Transverse colon (tissue), 4 donors: Measurements from ENCODE around the genes TMEM238, U2AF2, ZNF471 and ZNF470.

- PRO-cap, result no peak
- RAMPAGE, long total RNA, 4 experiments, result no peak in any of the 4 experiments
Observed at GRCh38 chr19:55257080-55257771, 1.6 kb downstream of the PPP6R1 start.

- PRO-cap, result no peak
- RAMPAGE, long total RNA, 4 experiments, result no peak in any of the 4 experiments
Observed at GRCh38 chr19:55340019-55340264, 266 bp downstream of the KMT5C start.

- PRO-cap, result unidirectional peak, minus-strand start at chr19:55340992; bidirectional peak, plus-strand start at chr19:55341355, minus-strand start at chr19:55341319
- RAMPAGE, long total RNA, 4 experiments, result no peak in any of the 4 experiments
Observed at GRCh38 chr19:55340569-55341666, 1.2 kb downstream of the KMT5C start.

GRCh38 chr19:55369927-55370347 is 326 bp downstream of the IL11 start:
- PRO-cap, result no peak
- RAMPAGE, long total RNA, 4 experiments, result no peak in any of the 4 experiments

DNA sequence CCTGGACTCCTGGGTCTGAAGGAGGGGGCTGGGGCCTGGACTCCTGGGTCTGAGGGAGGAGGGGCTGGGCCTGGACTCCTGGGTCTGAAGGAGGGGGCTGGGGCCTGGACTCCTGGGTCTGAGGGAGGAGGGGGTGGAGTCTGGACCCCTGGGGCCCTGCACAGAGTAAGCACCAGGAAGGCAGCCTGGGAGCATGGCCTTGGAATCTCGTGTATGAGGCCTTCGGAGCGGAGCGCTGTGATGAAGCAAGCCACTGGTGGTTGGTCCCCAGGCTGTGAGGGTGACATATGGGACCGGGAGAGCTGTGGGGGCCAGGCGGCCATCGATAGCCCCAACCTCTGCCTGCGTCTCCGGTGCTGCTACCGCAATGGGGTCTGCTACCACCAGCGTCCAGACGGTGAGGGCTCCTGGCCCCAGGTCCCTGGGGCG is 710 bp downstream of the TMEM190 start:
- PRO-cap, result no peak
- RAMPAGE, long total RNA, 4 experiments, result no peak in any of the 4 experiments

- PRO-cap, result bidirectional peak, plus-strand start at chr19:55383893, minus-strand start at chr19:55383803; bidirectional peak, plus-strand start at chr19:55384371, minus-strand start at chr19:55384279
- RAMPAGE, long total RNA, 4 experiments, result start-site peak on the minus strand in 2 of 4 experiments, at chr19:55383441-55383777 at its widest, 6 reads per replicate
Observed at GRCh38 chr19:55383380-55384505, at the start of gene TMEM238. TSS of gene TMEM238 (minus strand) at chr19:55384292.

- PRO-cap, result no peak
- RAMPAGE, long total RNA, 4 experiments, result no peak in any of the 4 experiments
Observed at GRCh38 chr19:55441753-55442302, 1.3 kb downstream of the SHISA7 start.

GRCh38 chr19:55461903-55462171 is 395 bp upstream of the ISOC2 start:
- PRO-cap, result bidirectional peak, plus-strand start at chr19:55462012, minus-strand start at chr19:55461582
- RAMPAGE, long total RNA, 4 experiments, result no peak in any of the 4 experiments

- PRO-cap, result bidirectional peak, plus-strand start at chr19:55494555, minus-strand start at chr19:55494490
- RAMPAGE, long total RNA, 4 experiments, result no peak in any of the 4 experiments
Observed at GRCh38 chr19:55494356-55494811, 6.1 kb downstream of the SSC5D start.

GRCh38 chr19:55503184-55503540 is 14.9 kb downstream of the SSC5D start:
- PRO-cap, result no peak
- RAMPAGE, long total RNA, 4 experiments, result no peak in any of the 4 experiments

GRCh38 chr19:55577490-55578159 is 3.0 kb downstream of the ZNF579 start:
- PRO-cap, result no peak
- RAMPAGE, long total RNA, 4 experiments, result no peak in any of the 4 experiments

DNA sequence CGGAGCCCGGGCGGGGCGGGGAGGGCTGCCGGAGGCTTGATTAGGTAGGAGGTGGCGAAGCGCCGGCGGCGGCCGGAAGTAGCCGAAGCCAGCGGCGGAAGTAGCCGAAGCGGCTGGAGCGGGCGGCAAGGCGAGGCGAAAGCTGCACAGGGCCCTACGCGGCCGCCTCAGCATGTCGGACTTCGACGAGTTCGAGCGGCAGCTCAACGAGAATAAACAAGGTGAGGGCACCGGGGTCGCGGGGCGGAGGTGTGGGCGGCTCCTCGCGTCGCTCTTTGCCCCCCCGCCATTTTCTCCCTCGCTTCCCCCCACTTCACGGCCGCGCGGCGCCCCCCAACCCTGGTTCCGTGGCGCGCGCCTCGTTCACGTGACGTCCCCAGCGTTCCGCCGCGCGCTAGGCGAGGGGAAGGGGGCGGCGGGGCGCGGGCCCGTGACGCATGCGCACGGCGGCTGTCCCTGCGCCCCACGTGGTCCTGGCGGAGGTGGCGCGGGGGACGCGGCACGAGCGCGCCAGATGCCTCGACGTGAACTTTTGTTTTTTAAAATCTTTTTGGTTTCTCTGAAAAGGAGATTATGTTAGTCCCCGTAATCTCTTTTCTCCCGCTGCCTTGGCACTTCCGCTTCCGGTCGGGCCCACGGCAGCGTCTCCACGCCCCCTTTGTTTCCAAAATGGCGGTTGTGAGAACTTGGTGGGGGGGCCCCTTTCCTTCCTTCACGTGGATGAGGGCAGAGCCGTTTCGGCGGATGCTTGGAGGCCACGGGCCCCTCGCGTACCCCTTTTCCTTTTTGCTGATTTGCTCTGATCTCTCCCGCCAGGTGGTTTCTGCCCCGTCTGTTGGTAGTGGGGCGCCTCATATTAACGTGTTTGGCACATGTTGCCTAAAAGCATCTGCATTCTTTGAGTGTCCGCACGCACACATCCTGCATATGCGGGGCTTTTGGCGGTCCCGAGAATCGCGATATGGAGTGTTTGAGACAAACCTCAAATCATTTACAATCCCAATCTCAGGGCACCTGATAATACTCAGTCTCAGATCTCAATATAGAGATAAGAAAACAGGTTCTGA is at the start of gene U2AF2:
TSS of gene U2AF2 (plus strand) at position 103 of the 1,067 bp plus-strand sequence.
- PRO-cap, result bidirectional peak, plus-strand start at position 107 of the sequence, minus-strand start outside the sequence; bidirectional peak, plus-strand start at position 471 of the sequence, minus-strand start at position 396 of the sequence; bidirectional peak, plus-strand start at position 681 of the sequence, minus-strand start at position 605 of the sequence
- RAMPAGE, long total RNA, 4 experiments, result start-site peak on the plus strand in 4 of 4 experiments, centred at positions 75 to 97 of the sequence, 416 to 1,365 reads per replicate

DNA sequence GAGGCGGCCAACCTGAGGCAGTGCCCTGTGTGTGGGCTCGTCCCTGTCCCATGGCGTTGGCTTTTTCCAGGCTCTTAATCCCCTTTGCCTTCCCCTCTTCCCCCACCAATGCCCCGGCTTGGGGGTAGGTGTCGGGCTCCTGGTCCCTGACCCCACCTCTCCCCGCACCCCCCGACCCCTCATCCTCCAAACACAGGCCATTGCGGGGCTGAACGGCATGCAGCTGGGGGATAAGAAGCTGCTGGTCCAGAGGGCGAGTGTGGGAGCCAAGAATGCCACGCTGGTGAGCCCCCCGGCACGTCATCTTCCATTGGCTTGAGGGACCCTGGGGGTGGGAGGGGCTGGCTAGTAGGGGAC is 6.2 kb upstream of the EPN1 start:
- PRO-cap, result no peak
- RAMPAGE, long total RNA, 4 experiments, result start-site peak on the plus strand in 1 of 4 experiments, centred at position 208 of the sequence, 72 reads per replicate

- PRO-cap, result no peak
- RAMPAGE, long total RNA, 4 experiments, result start-site peak on the plus strand in 2 of 4 experiments, at chr19:55670421-55671033 at its widest, 5 to 9 reads per replicate
Observed at GRCh38 chr19:55670298-55670978, 4.6 kb upstream of the EPN1 start.

DNA sequence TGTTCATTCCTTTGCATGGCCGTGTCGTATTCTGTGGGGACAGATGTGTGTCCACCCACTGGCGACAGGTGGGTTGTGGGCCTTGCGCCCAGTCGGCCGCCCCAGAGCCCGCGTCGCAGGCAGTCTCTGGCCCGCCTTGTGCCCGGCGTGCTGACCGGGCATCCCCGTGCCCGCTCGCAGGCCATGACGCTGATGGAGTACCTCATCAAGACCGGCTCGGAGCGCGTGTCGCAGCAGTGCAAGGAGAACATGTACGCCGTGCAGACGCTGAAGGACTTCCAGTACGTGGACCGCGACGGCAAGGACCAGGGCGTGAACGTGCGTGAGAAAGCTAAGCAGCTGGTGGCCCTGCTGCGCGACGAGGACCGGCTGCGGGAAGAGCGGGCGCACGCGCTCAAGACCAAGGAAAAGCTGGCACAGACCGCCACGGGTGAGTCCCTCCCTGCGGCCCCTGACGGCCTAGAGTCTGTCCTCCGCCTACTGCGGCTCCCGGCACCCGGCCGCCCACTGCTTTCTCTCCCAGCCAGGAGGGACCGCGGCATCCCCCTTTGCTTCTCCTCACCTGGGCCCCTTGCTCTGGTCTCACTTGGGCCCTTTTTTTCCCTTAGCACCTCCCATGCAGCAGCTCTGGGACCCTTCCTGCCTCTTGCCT is 10.3 kb downstream of the EPN1 start:
- PRO-cap, result no peak
- RAMPAGE, long total RNA, 4 experiments, result start-site peak on the plus strand in 2 of 4 experiments, centred at positions 305 to 400 of the sequence, 16 to 24 reads per replicate

DNA sequence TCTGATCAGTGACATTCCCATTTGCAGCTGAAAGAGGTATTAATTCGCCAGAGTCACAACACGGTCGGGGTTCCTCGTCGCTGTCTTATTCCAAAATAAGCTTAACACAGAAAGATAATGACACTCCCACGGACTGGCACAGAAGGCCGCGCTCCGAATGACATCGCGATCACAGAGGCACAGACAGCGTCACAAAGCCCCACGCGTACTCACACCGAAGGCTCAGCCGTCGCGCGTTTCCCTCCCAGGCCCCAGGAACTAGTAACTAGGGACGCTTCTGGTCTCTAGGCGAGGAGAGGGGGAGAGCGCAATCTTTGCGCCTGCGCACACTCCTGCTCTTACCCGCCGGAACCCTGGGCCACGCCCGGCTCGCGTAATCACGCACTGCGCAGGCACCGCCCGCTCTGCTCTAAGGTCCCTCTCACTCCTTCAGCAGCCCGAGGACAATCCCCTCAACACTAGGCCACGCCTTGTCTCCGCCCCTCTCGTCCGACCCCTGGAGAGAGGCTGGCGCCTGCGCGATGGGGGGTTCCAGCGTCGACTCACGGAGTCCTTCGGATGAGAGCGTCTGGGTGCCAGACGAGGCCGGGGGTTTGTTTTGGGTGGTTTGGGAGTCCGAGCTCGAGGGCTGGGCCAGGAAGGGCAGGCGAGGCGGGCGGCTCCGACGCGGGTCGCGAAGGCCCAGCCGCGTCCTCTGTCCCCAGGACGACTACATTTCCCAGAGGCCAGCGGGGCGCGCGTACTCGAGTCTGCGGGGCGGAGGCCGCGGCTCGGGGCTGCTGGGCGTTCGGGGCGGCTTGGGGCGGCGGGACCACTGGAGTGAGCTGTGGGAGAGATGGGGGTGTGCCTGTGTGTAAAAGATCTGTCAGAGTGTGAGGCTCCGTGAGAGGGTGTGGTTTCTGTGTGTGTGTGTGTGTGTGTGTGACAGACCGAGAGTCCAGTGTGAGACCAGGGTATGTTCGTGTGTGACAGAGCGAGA is at the start of gene ZNF471:
TSS of gene ZNF471 (plus strand) at position 526 of the 979 bp plus-strand sequence.
- PRO-cap, result bidirectional peak, plus-strand start at position 391 of the sequence, minus-strand start at position 260 of the sequence; bidirectional peak, plus-strand start at position 746 of the sequence, minus-strand start at position 696 of the sequence
- RAMPAGE, long total RNA, 4 experiments, result start-site peak on the plus strand in 2 of 4 experiments, centred at positions 502 to 749 of the sequence, 6 to 17 reads per replicate

DNA sequence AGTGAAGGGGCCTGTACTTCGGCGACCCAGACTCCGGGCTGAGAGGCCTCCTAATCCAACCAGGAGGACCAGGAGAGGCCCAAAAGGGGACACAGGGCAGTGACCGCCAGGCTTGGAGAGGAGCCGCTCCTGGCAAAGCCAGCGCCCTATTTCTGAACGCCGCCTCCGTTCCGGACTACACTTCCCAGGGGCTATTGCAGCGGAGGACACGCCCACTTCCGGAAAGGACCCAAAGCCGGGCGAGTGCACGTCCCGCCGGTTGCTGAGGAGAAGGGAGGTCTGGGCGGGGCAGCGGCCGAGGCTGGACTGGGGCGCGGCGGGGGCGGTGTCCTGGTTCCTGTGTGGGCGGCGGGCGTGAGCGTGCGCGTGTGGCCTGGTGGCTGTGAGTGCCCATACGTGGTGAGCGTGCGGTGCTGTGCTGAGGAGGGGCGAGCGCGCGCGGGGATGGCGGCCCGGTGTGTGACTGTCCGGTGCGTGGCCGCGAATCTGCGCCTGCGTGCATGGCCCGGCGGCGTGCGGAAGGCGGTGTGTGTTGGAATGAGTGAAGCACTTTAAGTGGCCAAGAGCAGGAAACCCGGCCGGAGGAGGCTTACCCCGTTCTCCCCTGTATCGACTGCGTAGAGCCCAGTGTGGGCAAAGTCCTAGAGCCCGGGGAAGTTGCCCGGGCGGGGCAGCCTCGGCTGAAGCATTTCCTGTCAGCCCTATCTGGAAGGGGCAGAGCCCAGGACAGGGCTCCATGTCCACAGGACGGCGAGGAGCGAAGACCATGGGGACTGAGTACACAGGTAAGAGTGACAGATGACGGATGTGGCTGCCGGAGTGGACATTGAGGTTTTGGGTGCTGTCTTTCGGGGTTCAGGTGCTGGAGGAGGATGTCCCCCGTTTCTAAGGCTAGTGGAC is at the start of gene ZNF470:
TSS of gene ZNF470 (plus strand) at position 215 of the 900 bp plus-strand sequence.
- PRO-cap, result bidirectional peak, plus-strand start at position 369 of the sequence, minus-strand start at position 170 of the sequence; bidirectional peak, plus-strand start at position 704 of the sequence, minus-strand start at position 611 of the sequence
- RAMPAGE, long total RNA, 4 experiments, result start-site peak on the plus strand in 3 of 4 experiments, centred at positions 238 to 347 of the sequence, 5 to 46 reads per replicate; start-site peak on the minus strand in 2 of 4 experiments, centred at positions 145 to 170 of the sequence, 29 to 34 reads per replicate

GRCh38 chr19:56842281-56842609 is 1.7 kb upstream of the PEG3 start:
- PRO-cap, result no peak
- RAMPAGE, long total RNA, 4 experiments, result no peak in any of the 4 experiments

GRCh38 chr19:56963180-56963515 is 122.6 kb upstream of the PEG3 start:
- PRO-cap, result no peak
- RAMPAGE, long total RNA, 4 experiments, result no peak in any of the 4 experiments

- PRO-cap, result no peak
- RAMPAGE, long total RNA, 4 experiments, result no peak in any of the 4 experiments
Observed at GRCh38 chr19:56974106-56974830, 133.7 kb upstream of the PEG3 start.